Peritoneum (tissue), 1 donor: ENCODE data around the gene EPN2.

GRCh38 chr17:17841685-17842264 lies 5.0 kb upstream of the SREBF1 start:
- PRO-cap, result no peak

- PRO-cap, result no peak
Measured at GRCh38 chr17:17849545-17850690, 13.1 kb upstream of the SREBF1 start.

GRCh38 chr17:17955798-17956324 lies 16.3 kb downstream of the TOM1L2 start:
- PRO-cap, result no peak

DNA sequence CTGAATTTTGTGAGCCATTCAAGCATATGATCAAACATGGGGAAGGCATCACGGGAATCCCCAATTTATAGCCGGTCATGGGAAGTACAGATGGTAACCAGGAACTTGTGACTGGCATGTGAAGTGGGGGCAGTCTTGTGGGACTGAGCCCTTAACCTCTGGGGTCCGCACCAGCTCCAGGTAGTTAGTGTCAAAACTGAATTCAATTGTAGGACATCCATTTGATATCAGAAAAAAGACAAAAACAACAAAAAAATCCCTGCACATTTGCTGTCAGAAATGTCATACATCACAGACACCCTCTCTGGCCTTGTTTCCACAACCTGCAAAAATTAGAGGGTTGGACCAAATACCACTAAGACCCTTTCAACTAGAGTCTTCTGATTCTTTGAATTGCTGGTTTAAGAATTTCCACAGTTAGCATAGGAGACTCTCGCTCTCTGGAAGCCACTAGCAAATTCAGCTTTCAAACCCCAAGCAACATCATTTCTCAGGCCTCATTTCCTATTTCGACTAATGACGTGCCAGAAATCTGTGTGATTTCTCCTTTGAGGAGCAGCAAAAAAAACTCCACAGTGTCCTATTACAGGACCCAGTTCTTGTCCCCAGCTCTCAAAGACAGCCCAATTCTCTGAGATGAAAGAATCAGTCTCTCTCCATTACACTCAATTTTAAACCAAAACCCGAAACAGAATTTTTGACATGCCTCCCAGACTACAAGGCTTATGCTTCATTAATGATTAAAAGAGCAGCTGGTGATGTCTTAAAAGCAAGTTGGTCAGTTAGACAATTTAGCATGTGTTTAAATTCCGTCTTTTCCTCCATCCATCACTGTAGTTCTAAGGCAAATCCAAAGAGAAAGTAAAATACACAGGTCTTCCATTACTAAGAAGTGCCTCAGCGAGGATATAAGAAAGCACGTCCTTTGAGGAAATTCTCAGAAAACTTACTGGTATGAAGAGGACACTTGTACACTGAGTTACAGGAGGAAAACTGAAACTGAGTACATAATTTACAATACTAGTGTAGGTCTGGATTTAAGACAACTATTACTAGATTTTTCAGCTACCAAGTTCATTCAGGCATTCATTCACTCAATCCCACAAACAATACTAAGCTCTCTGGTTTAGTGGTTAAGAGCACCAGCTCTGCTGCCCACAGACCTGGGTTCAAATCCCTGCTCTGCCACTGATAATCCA lies 12.7 kb downstream of the TOM1L2 start:
- PRO-cap, result no peak

- PRO-cap, result no peak
Measured at GRCh38 chr17:18021042-18021570, 17.9 kb downstream of the ATPAF2 start.

GRCh38 chr17:18067179-18067748 lies 20.5 kb upstream of the DRG2 start:
- PRO-cap, result no peak

- PRO-cap, result no peak
Measured at GRCh38 chr17:18115955-18116608, 7.5 kb downstream of the MYO15A start.

DNA sequence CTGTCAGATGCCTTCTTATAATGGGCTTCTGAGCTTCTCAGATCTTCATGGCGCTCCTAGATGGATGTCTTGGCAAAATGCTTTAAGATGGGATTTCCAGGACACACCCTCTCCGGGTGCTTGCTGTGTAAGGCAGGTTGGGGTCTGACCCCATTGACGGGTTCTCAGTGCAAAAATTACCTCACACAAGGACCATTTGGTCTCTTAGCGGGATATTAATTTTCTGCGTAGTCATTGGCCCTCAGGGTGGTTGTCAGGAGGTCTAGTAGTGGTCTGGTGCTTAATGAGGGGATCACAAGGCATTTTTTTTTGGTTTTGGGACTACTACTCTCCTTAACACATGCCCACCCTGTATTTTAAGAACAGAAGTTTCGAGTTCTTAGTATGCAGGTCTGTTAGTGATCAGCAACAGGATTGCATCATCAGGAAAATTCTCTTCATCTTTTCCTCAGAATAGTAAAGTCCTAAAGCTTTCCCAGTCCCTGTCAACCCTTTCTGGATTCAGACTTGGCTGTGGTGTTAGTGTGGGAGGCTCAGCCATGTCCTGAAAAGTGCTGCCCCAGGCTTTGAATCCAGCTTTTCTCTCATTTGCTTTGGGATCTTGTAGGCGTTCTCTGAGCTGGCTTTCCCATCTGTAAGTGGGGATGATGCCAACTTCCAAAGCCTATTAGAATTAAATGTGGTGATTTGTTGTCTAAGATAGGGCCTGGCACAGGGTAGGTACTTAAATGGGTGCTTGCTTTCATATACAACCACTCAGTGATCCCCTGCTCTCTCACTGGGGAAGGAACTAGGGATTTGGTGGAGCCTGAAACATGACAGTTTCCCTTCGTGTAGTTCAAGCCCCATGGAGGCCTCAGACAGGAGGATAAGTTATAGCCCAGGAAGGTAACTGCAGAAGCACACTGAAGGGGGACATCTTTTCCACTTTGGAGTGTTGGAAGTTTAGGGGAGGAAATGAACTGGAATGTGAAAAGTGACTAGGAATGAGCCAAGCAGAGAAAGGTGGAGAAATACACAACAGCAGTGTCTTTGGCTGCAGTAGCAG lies 3.0 kb downstream of the ALKBH5 start:
- PRO-cap, result no peak

DNA sequence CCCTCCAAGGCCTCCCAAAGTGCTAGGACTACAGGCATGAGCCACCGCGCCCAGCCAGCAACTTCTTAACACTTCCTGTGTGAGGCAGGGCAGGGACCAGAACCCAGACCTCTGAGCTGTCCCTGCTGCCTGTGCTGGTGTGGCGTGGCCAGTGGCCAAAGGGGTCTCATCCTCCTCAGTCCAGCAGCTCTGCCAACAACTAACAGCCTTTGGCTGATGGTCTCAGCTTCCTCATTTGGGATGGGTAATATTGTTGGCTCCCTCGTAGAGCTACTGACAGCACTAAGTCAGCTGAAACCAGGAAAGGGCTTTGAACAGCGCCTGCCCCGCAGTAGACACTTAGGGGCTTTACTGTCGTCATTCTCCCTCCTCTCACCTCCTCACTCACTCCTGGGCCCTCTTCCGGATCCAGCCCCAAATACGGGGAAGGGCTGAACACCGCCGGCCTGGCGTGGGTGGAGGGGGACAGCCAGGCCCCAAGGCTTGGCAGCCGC lies 1.3 kb upstream of the LLGL1 start:
- PRO-cap, result no peak

GRCh38 chr17:18248096-18248895 lies 10.2 kb downstream of the FLII start:
- PRO-cap, result no peak

GRCh38 chr17:18313939-18314371 lies 839 bp downstream of the TOP3A start:
- PRO-cap, result no peak

- PRO-cap, result no peak
Measured at GRCh38 chr17:18317385-18317755, 2.3 kb downstream of the SMCR8 start.

- PRO-cap, result no peak
Measured at GRCh38 chr17:18324562-18325296, 9.6 kb downstream of the SMCR8 start.

GRCh38 chr17:18634416-18634871 lies 9.7 kb downstream of the TBC1D28 start:
- PRO-cap, result no peak

DNA sequence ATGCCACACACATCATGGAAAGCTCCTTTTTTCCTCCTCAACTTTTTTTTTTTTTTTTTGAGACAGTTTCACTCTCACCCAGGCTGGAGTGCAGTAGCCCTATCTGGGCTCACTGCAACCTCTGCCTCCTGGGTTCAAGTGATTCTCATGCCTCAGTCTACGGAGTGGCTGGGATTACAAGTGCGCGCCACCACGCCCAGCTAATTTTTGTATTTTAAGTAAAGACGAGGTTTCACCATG lies 2.8 kb downstream of the FOXO3B start:
- PRO-cap, result no peak

DNA sequence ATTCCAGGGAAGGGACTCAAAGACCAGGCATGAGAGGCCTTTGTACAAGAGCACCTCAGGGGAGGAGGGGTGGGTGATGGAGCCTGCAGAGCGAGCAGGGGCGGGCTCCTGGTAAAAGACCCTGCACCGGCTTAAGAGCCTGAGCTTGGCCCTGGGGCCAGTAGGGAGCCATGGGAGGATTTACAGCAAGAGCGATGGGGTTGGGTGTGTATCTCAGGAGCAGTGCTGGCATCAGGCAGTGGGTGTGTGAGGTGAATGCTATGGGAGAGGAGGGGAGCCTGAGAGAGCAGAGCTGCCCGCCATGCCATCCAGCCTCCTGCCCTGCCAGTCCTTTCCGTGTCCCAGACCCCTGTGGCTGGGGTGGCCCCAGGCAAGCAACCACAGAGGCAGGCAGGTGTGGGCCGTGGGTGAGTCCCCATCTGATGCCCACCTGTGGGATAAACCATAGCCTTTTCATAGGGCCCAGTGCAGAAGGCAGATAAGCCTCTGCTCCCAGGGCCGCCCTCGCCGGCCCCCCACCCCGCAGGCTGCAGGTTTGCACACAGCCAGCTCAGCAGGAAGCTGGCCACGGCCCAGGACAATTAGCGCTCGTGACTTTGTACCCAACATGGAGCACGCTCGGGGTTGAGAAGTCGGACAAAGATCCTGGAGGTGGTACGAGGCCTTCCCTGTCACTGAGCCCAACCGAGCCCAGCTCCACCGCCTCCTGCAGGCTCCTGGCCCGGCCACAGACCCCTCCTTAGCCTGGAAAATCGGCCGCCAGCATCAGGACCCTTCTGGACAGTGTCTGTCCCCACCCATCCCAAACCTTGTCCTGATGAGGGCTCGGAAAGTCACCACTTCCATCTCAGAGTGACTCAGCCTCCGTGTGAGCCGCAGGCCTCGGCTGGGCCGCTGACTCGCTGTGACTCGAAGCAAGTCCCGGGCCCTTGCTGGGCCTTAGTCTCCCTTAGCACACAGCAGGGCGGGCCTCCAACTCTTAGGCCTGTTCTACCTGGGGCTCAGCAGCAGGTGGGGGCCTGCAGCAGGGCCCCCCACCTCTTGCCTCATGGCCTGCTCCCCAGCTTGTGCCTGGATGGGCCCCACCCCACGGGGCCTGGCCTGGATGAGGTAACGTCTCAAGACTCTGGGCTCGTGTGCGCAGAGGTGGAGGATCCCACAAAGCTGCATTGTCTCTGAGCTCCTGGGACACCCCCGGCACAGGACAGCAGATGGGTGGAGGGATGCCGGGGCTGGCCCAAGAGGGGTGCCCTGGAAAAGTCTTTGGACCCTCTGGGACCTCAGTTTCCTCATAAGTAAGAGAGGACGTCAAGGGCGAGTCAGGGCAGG lies 22.8 kb downstream of the FAM83G start:
- PRO-cap, result no peak

DNA sequence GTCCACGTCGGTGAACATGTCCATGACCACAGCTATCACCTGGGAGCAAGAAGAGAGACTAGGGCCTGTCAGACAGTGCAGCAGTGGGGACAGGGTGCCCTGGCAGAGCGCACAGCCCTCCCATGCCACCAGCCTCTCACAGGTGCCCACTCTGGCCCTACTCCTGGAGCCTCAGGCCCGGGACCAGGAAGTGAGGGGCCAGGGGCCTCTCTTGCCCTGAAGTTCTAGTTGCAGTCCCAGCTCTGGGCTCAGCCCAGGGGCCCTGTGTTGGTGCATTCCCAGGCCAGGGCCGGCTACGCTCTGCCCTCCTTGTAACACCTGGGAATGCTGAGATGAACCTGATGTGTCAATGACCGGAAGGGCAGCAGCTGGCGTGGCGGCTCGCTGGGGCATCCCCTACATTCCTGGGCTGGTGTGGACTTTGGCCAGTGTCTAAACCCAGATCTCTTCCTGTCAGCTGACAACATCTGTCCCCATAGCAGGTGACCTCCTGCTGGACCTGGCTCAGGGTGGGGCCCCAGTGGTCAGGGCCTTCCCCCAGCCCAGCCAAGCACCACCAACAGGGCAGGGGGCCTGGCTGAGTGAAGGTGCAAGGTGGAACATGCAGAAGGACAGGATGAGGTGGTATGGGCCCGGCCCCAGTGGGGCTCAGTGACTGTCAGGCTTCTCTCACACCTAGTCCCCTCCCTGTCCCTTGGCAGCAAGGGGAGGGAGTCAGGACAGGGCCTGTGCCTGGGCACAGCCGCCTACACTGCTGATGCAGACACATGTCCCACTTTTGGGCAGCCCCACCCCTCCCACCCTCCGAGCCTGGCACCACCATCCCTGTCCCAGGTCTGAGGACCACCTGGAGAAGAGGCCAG lies 16.0 kb downstream of the FAM83G start:
- PRO-cap, result no peak

DNA sequence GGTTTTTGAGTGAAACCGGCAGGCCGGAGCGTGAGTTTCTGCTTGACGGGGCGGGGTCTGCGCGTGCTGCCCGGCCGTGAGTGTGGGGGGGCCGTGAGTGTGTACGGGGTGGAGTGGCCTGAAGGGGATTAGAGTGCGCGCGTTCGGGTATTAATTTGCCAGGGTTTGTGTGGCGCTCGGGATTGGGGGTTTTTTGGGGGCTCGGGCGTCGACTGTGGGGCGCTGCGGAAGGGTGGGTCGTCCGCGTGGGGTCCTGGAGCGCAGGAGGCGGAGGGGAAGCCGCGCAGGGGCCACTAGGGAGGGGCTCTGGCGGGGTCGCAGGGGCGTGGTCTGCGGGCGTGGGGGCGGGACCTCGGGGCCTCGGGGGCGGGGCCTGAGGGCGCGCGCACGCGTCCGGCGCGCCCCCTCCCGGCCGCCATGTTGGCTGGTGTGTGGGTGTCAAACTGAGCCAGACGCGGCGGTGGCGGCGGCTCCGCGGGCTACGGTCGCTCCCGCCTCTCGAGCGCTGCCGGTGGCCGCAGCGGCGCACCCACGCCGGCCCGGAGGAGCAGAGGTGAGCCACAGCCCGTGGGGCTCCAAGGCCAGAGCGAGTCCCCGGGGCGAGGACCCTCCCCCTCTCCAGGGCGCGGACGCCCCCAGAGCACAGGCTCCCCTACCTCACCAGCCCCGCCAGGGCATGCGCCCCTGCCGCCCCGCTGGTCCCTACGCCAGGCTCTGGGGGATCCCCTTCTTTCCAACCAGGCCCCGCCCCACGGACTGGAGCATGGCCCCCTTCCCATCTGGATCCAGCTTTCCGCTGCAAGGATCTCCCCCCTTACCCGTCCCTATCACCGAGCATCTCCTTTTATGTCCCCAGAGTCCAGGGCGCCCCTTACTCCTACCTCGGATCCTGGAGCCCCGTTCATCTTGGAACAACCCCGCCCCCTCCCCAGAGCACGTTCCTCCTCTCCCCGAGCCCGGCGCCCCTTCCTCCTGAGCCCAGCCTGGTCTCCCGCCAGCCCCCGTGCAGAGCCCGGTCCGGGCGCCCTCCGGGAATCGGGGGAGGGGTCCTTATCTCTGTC lies at the start of gene EPN2:
Gene EPN2 (plus strand): TSS at position 388 of the 1,061 bp plus-strand sequence.
- PRO-cap, result no peak

- PRO-cap, result no peak
Measured at GRCh38 chr17:19250345-19250783, 13.2 kb downstream of the EPN2 start.

DNA sequence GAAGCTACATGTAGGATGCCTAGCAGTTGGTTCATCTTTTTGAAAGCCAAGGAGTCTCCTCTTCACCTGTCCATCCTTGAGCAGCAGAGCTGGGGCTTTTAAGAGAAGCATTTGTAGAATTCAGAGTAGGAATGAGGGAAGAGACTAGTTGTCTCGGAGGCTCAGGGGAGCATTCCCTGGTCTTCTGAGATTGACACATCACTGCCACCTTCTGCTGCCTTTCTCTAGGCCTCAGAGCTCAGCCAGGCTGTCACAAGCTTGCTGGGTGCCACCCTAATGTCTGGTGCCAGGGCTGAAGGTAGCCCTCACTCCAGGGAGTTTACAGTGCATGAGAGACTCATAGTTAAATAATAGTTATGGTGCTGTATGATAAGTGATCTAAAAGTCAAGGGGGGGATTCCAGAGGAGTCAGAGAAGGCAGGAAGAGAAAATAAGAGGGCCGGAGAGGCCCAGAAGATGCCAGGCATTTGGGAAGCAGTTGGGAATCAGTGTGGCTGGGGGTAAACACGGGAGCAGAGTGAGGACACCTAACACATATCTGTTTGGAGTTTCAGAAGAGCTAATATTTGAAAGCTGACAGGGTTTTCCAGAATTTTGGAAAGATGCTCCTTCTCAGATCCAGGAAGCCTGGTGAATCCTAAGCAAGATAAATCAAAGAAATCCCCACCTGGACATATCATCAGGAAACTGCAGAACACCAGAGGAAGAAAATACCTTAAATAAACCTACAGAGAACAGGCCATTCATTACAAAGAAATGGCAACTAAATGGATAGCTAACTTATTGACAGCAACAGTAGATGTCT lies 39.5 kb downstream of the B9D1 start:
- PRO-cap, result no peak